Retinal pigment epithelial cell (primary cell): ENCODE measurements around the genes TPRN, TUBB4B and ARRDC1.

- RRBS: 50% methylated on average over 1 of the region's 31 CpGs
Observed at GRCh38 chr9:137191883-137192865, 3.7 kb downstream of the SSNA1 start.

GRCh38 chr9:137200170-137200897, at the start of gene TPRN:
Gene TPRN (minus strand): TSS chr9:137200741.
- RRBS: 1% methylated on average over 54 of the region's 124 CpGs

DNA sequence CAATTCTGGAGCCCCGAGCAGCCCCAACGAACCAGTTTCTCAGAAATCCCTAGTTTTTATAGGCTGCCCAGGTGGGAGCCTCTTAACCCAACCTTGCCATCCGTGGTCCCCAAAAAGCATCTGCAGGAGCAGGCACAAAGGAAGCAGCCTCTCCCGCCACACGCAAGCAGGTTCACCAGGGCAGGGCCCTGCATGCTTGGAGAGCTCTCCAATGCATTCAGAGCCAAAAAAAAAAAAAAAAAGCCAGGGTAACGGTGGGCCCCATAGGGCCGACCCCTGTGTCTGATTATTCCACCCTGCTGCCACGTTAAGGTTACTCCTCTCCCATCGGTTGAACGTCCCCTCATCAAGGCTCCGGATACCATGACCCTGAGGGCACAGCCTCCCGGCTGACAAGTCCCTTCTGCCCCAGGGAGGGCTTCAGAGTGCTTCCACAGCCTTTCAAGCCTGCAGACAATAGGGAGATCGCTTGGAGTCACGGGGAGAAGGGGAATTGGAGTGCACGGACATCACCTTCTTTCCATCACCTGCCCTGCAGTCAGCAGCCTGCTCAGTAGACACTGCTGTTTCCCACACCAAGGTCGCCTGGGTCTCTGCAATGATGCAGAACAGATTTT, 887 bp upstream of the TPRN start:
- RRBS: no CpG with 5 or more reads among the region's 16 CpGs

- RRBS: no CpG with 5 or more reads among the region's 9 CpGs
Observed at GRCh38 chr9:137226500-137226835, 834 bp upstream of the RNF224 start.

- RRBS: 0% methylated on average over 3 of the region's 33 CpGs
Observed at GRCh38 chr9:137241083-137241481, at the start of gene TUBB4B. Gene TUBB4B (plus strand): TSS chr9:137241287.

GRCh38 chr9:137241482-137241853, 381 bp downstream of the TUBB4B start:
- RRBS: no CpG with 5 or more reads among the region's 49 CpGs

GRCh38 chr9:137266066-137266787, 11.1 kb downstream of the NELFB start:
- RRBS: no CpG with 5 or more reads among the region's 22 CpGs

- RRBS: 83% methylated on average over 6 of the region's 24 CpGs
Observed at GRCh38 chr9:137390470-137391175, 32.3 kb downstream of the EXD3 start.

GRCh38 chr9:137450597-137451194, 8.4 kb downstream of the NSMF start:
- RRBS: no CpG with 5 or more reads among the region's 21 CpGs

DNA sequence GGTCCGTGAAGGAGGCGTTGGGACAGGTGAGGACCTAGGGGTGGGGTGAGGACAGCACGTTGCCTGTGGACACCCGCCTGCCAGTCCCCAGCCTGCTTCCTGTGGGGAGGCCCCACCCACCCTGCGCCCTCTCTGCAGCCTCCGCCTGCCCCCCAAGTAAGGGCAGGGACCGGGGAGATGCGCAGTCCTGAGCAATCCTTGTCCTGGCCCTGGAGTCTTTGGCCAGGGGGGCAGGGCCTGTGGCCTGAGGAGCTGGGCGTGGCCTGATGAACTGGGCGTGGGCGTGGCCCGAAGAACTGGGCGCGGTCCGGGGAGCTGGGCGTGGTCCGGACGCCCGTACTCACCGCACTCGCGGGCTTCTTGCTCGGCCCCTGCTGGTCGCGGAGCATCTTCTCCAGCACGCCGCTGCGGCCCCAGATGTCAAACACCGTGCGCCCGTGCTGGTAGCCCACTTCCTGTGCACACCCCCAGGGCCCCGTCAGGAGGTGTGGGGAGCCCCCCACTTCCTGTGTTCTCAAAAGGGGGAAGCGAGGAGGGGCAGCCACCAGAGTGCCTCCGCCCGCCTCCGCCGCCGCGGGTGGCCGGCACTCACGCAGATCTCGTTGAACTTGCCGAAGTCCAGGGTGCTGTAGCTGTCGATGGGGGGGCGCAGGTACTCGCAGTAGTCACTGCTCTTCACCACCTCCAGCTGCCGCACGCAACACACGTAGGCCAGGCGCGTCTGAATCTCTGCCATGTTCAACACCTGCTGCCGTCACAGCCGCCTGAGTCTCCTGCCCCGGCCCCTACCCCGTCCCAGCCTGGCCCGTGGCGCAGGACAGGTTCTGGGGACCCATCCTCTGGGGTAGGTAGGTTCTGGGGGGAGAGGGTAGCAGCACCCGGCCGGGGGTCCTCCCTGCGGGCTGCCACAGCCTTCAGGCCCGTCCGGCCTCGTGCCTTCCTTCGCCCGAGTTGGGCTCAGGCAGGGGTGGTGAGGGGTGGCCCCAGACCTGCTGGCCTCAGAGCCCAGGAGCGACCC, 2.8 kb upstream of the NSMF start:
- RRBS: 93% methylated on average over 3 of the region's 66 CpGs

- RRBS: no CpG with 5 or more reads among the region's 32 CpGs
Observed at GRCh38 chr9:137487769-137488387, 28.7 kb upstream of the NSMF start.

DNA sequence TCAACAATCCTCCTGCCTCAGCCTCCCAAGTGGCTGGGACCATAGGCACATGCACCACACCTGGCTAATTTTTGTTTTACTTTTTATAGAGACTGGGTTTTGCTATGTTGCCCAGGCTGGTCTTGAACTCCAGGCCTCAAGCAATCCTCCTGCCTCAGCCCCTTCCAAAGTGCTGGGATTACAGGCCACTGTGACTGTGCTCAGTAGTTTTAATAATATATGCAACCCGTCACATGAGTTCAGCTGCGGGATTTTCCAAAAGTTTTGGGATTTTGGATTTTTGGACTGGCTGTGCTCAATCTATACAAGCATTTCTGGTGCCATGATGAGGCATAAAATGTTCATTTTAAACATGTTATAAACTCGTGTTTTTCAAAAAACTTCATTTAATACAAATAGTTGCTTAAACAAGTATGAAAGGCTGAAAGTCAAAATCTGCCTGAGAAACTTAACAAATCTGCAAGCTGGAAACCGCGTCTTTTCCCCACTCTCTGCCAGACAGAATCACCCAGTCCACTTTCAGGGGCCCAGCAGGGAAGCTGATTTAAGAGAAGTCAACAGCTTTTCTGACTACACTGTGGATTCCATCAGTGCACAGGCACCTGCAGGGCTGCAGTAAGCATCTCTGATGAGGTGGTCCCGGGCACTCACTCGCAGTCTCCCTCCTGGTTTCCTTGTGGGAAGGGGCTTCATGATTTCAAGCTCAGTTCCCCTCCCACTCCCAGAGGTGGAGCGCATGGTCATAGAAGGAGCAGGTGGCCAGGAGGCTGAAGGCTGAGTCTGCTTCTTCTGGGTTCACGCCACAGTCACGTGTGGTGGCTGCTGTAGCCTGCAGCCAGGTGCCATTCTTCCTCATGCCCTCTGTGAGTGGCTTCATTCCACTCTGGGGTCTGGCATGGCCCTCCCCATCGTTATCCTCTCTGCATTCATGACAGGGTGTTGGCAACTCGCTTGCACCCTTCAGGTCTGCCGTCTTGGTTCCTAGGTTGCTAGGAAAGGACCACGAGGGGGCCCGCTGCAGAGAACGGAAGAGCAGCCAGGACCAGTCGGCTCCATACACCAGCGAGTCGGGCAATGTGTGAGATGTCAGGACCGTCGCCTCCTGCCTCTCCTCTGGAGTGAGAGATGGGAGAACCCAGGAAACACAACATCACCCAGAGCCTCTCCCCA, 3.2 kb downstream of the MRPL41 start:
- RRBS: no CpG with 5 or more reads among the region's 21 CpGs

GRCh38 chr9:137605600-137606274, at the start of gene ARRDC1:
Gene ARRDC1 (plus strand): TSS chr9:137605686.
- RRBS: 1% methylated on average over 59 of the region's 94 CpGs

DNA sequence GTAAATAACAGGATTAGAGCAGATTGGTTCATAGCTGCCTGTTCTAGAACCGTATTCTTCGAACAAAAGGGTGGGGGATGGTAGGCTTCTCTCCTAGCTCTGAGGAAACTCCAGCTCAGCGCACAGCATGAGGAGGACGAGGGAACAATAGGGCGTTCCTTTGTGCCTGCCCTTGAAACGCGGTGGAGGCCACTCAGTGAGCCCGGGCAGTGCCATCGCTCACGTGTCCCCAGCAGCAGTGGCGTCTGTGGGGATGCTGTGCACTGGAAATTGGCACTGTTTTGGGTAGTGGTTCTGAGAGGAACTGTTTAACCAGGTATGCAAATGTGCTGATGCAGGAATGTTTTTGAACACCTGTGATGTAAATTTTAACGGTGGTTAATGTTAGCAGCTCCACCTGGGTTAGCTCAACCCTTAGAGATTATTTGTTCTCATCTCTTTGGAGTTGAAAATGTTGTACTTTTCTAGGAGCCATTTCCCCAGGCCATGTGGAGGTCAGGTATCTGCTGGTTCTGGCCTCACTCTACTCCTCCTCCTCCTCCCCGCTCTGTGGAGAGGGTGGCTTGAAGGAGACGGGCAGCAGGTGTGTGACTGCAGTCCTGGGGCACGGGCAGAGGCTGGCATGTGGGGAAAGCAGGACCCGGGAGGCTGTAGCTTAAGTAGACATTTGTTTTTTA, 48.2 kb downstream of the EHMT1 start:
- RRBS: no CpG with 5 or more reads among the region's 16 CpGs

DNA sequence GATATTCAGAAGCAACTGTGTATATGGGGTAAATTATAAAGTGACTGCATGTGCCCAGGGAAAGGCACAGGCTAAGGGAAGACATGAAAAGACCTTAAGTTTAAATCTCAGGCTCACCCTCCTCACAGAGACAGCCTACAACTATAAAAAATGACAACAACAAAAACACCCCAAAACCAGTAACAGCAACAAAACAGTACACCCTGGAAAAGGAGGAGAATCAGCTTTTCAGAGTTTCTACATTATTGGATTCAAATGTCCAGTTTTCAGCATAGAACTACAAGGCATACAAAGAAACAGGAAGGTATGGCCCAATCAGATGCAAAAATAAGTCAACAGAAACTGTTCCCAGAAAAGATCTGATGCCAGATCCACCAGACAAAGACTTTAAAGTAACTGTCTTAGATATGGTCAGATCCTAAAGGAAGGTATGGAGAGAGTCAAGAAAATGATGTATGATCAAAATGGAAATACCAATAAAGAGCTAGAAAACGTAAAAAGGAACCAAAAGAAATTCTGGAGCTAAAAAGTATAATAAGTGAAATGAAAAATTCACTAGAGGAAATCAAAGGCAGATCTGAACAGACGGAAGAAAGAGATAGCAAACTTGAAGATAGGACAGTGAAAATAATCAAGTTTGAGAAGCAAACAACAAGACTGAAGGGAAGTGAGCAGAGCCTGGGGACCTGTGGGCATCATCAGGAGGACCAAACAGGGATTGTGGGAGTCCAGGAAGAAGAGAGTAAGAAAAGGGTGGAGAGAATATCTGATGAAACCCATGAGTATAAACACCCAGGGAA, 115.2 kb downstream of the EHMT1 start:
- RRBS: no CpG with 5 or more reads among the region's 2 CpGs

GRCh38 chr9:137960121-137960691, 82.6 kb downstream of the CACNA1B start:
- RRBS: no CpG with 5 or more reads among the region's 26 CpGs